ENCODE measurements around a stretch of chr11.

GRCh38 chr11:119590610-119591704 is 138.0 kb downstream of the NECTIN1 start:
- RRBS: no CpG with 5 or more reads among the region's 6 CpGs

- RRBS: no CpG with 5 or more reads among the region's 37 CpGs
Measured at GRCh38 chr11:119664866-119665441, 64.0 kb downstream of the NECTIN1 start.

DNA sequence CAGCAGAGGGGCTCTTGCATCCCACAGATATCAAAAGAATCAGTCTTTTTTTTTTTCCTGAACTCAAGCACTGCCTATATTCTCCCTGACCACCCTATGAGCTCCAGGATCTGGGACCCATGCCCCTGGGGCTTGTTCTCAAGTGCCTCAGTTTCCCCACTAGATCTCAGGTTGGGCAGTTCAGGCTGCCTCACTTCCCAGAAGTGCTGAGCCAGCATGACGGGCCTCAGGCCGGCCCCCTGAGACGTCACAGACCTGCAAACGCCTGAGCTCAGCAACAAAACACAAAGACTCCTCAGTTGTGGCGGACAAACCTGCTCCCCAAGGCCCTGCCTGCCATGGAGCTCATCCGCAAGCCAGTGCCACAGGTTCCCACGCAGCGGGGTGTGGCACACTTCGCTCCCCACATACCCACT is 45.3 kb downstream of the NECTIN1 start:
- RRBS: no CpG with 5 or more reads among the region's 9 CpGs

DNA sequence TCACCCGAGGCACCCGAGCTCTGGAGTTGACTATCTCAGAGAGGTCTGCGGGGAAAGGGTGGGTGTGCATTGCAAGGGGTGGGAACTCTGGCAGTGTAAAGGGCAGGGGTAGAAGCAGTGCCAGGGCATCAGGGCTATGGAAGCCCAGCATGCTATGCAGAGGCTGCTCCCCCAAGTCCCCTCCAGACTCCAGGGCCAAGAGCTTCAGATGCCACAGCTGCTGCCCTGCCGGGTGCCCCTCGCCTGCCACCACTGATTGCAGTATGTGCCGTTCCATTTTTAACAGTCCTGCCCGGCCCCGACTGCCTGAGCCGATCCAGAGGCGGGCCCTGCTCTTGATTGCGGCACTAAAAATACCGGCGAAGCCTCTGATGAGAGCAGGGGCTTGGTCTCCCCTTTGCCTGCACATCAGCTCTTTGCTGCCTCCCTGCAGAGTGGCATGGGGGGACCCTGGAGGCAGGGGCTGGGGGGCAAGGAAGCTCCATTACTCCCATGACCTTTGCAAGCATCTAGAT is 50.7 kb upstream of the NECTIN1 start:
- RRBS: 57% methylated on average over 9 of the region's 13 CpGs

GRCh38 chr11:120091737-120092287 is 46.1 kb downstream of the TRIM29 start:
- RRBS: no CpG with 5 or more reads among the region's 5 CpGs

- RRBS: no CpG with 5 or more reads among the region's 5 CpGs
Measured at GRCh38 chr11:120135519-120136288, 2.2 kb downstream of the TRIM29 start.

GRCh38 chr11:120193036-120193783 is 17.6 kb upstream of the OAF start:
- RRBS: 13% methylated on average over 1 of the region's 13 CpGs

DNA sequence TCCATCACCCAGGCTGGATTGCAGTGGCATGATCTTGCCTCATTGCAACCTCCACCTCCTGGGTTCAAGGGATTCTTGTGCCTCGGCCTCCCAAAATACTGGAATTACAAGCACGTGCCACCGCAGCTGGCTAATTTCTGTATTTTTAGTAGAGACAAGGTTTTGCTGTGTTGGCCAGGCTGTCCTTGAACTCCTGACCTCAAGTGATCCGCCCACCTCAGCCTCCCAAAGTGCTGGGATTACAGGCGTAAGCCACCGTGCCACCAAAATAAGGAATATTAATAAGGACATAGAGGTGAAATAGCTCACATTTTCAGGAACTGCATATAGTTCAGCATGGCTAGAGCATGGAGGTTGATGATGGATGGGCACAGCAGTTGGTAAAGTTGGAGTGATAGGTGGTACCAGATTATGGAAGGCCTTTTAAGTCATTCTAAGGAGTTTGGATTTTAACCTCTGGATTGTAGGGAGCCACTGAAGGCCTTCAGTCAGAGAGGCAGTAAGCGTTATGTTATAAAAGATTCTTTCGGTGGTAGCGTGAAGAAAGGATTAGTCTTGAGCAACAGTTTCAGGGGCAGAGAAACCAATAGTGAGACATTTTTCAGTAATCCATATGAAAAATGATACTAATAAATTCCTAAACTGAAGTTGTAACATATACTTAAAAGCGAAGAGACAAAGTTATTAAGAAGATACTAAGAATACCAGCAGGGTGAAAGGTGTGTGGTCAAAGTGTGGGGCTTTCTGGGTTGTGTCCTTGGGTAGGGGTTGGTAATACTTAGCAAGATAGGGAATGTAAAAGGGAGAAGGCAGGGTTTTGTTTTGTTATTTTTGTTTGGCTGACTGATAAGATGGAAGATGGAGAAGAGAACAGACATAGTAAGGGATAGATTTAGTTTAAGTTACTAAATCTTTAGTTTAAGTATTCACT is 21.7 kb downstream of the ARHGEF12 start:
- RRBS: no CpG with 5 or more reads among the region's 10 CpGs

- RRBS: no CpG with 5 or more reads among the region's 4 CpGs
Measured at GRCh38 chr11:120447825-120448578, 63.5 kb upstream of the GRIK4 start.

DNA sequence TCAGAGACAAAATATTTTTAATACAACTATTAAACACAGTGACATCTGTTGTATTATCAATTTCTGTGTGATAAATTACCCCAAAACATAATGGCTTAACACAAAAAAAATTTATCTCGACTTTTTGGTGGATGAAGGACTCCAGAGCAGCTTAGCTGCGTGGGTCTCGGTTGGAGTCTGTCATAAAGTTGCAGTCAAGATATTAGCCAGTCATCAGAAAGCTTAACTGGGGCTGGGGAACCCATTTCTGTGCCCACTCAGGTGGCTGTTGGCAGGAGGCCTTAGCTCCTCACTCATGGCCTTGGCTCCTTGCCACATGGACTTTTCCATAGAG is 57.1 kb upstream of the GRIK4 start:
- RRBS: no CpG with 5 or more reads among the region's 3 CpGs

GRCh38 chr11:120459146-120459589 is 52.4 kb upstream of the GRIK4 start:
- RRBS: no CpG with 5 or more reads among the region's 4 CpGs

GRCh38 chr11:120476601-120476902 is 35.0 kb upstream of the GRIK4 start:
- RRBS: no CpG with 5 or more reads among the region's 4 CpGs

DNA sequence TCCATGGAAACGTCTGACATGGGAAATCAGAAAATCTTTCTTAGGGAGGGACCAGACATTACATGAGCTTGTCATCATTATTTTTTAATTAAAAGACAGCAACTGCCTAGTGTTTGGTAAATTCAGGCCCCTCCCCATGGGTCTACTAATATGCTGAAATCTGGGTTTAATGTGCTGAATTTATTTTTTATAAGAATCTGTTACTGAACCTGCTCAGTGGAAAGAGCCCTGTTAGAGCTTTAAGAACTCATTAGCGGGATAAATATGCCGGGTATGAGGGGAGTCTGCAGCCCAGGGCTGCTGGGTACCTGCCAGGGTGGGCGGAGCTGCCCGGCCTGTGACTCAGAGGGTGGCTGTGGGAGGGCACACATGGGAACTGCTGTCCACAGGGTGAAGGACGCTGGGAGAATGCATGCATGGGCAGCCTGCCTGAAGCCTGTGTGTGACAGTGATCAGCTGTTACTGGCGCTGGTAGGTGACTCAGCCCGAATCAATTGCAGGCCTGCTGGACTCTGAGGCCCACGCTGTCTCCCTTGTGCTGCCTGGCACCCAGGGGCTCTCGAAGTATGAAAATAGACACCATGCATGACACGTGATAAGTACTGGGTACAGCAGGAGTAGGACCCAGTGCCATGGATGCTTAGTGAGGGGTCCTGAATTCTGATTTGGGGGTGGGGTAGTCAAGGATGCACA is 36.2 kb downstream of the GRIK4 start:
- RRBS: 3% methylated on average over 3 of the region's 11 CpGs

GRCh38 chr11:120929464-120929890 is 94.4 kb upstream of the TBCEL start:
- RRBS: no CpG with 5 or more reads among the region's 11 CpGs

- RRBS: no CpG with 5 or more reads among the region's 16 CpGs
Measured at GRCh38 chr11:120956638-120957255, 67.2 kb upstream of the TBCEL start.

DNA sequence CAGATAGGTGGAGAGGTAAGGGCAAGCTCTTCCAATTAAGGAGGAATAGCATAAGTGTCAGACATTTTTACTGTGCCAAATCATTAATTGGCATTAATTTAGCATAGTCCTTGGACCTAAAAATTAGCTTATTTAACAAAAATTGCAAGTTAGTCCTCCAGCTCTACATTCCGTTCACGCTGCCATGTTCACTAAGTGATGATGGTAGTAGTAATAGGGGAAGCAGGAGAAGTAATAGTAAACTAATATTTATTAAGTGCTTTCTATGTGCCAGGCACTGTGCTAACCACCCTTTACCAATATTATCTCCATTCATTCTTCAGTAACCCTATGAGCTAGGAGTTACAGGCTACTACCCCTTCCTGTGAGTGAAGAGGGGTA is 11.0 kb downstream of the TBCEL start:
- RRBS: no CpG with 5 or more reads among the region's 2 CpGs

GRCh38 chr11:121230710-121231128 is 61.9 kb upstream of the SC5D start:
- RRBS: no CpG with 5 or more reads among the region's 4 CpGs

GRCh38 chr11:121426947-121427708 is 25.0 kb upstream of the SORL1 start:
- RRBS: 2% methylated on average over 11 of the region's 42 CpGs

DNA sequence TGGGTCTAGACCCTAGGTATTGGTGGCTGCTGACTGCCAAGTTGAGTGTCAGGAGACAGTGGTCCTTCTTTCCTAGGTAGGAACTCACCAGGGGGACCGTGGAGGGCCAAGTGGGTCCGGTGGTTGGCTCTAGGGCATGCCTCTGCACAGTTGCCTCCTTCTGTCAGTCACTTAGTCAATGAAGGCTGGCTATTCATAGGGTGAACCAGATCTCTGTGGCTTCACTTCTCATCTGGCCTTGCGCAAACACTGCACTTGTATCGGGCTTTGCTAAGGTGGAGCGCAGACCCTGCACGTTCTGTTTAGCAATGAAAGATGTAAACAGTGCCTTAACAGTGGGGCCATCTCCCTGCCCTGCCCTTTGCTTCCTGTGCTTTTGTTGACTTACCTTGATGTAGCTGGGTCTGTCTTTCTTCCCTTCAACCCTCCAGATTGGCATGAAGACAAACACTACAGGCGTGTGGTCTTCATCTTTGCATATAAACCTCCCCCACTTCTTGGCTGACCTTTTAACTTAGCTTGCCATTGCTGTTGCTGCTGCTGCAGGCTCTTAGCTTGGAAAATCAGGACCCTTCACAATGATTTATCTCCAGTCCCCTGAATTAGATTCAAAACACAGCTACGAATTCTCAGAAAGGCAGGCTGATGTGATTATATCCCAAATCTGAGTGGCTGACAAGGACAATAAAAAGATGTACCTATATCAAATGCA is 7.4 kb downstream of the SORL1 start:
- RRBS: no CpG with 5 or more reads among the region's 8 CpGs

DNA sequence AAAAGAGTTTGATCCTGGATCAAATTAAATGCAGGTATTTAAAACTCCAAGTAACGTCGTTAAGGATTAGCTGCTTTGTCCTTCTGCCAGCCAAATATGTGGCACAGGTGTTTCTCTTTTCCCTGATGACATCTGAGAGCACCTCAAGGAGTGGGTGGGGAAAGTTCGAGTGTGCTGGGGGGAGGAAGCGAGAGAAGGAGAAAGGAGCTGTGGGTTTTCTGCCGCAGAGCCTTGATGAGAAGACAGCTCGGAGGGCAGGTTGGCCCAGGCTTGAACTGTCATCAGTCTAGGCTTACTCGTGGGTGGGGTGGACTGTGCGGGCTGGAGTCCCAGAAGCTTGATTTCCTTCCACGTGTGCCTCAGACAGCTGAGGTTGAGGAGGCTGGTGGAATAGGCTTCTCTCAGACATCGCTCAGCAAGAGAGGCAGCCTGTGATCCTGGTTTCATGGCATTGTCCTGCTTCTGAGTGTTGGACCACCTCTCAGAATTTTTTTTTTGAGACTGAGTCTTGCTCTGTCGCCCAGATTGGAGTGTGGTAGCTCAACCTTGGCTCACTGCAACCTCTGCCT is 15.9 kb downstream of the SORL1 start:
- RRBS: no CpG with 5 or more reads among the region's 11 CpGs